ENCODE results near the gene STAT4.

- PRO-cap: no peak
Observed at GRCh38 chr2:189569234-189570081, 11.1 kb downstream of the SLC40A1 start.

- PRO-cap: bidirectional peak, plus-strand start at chr2:190183800, minus-strand start at chr2:190183682
Observed at GRCh38 chr2:190183231-190183968, 2.7 kb downstream of the C2orf88 start.

- PRO-cap: unidirectional peak, minus-strand start at chr2:190185305
Observed at GRCh38 chr2:190185208-190185866, 4.7 kb downstream of the C2orf88 start.

DNA sequence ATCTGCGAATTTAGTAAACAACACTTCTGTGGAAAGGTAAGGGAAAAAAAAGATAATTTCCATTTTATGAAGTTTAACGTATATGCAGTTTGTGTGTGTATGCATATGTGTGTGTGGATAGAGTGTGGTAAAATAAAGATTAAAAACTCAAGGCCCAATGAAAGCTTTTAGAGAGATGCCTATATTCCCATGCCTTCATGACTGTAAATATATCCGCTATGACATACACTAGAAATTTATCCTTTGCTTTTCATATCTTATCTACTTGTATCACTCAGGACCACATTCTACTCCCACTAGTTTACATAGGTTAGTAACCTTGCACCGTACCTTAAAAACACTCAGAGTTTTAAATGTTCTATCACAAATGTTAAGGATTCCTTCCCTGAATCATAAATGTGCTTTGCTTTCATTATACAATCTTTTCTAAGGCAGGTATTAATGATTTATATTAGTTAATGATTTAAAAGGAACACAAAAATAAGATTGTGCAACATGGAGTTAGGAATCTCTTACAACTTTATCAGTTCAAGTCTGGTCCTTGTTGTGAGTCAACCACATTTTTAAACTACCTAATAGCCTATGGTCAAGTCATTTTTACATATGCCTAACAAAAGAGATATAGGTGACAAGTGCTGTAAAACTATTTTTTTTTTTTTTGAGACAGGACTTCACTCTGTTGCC lies 8.4 kb upstream of the INPP1 start:
- PRO-cap: no peak

- PRO-cap: no peak
Observed at GRCh38 chr2:190469191-190469584, 61.0 kb downstream of the MFSD6 start.

DNA sequence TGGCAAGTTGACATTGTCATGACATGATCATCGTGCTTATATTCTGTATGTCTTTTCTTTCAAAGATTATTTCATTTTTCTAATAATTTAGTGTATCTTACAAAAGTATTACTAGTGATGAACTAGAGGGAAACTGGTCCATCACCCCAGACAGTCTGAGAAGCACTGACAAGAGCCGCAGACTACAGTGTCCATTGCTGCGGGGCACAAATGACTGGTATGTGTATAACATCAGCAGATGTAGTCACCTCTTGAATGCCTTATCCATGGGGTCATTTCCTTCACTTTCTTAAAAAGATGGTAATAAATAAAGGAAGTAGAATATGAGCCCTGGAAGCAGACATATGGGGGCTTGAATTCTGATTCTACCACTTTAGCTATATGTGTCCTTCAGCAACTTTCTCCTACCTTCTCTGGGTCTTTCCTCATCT lies 29.6 kb downstream of the NEMP2 start:
- PRO-cap: no peak

DNA sequence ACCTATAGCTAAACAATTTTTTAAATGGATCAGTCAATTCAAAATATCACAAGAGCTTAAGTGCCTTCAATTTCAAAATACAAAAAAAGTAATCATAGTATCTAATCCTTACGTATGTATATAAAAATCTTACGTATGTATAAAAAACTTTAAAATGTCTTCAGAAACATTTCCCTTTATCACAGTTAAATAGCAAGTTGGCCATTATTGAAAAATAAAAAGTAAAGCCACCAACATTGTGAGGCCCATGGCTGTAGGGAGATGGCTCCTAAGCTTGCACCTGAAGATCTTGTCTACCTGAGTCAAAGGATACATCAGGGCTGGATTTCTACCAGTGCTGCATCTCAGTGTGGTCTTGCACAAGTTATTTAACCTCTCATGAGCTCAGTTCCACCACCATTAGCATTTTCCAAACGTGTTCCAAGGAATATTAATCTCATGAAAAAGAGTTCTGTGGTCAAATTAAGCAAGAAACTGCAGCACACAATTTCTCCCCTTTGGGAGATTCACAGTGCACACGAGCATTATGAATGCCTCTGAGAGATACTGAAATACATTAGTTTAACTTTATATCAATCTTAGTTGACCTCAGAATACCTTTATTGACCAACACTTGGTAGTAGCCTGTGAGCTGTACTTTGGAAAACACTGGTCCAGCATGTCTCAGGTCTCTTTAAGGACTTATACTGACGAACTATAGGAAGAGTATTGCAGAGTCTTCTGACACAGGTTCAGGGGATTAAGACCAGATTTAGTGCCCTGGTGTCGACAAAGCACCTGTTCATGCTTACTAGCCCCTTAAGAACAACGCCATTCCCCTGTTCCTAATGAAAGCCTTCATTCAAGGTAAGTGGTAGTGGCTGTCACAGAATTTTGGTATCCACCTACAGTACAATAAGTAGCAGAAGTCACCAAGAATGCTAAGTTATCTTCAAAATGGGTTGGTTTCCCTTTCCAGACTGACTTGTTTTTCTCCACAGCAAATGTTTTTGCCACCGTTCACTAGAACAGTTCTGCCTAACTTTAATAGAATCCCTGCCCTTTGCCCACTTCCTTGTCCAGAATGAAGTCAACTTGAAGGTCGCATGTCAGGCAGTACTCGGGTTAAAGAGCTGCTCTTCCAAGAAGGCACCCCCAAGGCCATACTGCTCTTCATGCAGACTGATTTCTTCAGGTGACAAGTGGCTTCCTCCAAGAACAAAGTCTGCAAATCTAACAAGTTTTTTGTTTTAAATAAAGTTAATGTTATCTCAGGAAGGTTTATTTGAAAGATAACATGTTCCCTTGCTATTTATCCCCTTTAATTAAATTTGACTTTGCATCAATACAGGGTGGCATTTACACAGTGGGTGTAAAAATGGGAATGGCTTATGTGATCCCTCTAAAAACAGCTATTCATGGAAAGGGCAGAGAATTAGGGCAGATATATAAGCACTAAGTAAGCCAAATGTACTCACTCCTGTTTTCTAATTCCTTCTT lies 25.9 kb downstream of the NEMP2 start:
- PRO-cap: no peak

DNA sequence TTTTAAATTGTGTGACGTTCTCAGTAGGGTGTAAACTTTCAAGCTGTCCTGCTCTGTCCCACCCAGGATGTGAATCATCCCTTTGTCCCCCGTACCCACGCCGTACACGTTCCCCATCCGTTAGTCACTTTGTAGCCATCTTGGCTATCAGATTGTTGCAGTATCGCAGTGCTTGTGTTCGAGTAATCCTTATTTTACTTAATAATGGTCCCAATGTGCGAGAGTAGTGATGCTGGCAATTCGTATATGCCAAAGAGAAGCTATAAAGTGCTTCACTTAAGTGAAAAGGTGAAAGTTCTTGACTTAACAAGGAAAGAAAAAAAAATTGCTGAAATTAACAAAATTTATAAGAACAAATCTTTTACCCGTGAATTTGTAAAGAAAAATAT lies 40.9 kb upstream of the NAB1 start:
- PRO-cap: no peak

DNA sequence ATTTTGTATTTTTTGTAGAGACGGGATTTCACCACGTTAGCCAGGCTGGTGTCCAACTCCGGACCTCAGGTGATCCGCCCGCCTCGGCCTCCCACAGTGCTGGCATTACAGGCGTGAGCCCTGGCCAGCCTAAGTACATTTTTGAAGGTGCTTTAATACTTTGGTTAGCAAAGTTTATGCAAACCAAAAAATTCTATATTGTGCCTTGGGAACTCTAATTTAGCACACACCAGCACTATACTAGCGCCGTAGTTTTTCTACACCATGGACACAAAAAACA lies 1.1 kb upstream of the NAB1 start:
- PRO-cap: no peak

- PRO-cap: no peak
Observed at GRCh38 chr2:190723815-190724094, 74.9 kb downstream of the NAB1 start.

DNA sequence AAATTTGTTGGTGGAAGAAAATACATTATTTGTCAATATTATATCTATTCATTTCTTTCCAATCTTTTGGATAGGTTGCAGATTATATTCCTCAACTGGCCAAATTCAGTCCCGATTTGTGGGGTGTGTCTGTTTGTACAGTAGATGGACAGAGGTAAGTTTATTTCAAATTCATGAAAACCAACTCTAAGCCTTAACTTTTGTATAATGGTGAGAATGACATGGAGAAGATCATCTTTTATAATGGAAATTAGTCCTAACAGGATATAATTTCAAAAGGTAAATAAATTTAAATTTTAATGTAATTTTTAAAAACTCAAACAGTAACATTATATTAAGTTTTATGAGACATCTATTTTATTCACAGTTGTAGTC lies 21.2 kb downstream of the GLS start:
- PRO-cap: no peak

DNA sequence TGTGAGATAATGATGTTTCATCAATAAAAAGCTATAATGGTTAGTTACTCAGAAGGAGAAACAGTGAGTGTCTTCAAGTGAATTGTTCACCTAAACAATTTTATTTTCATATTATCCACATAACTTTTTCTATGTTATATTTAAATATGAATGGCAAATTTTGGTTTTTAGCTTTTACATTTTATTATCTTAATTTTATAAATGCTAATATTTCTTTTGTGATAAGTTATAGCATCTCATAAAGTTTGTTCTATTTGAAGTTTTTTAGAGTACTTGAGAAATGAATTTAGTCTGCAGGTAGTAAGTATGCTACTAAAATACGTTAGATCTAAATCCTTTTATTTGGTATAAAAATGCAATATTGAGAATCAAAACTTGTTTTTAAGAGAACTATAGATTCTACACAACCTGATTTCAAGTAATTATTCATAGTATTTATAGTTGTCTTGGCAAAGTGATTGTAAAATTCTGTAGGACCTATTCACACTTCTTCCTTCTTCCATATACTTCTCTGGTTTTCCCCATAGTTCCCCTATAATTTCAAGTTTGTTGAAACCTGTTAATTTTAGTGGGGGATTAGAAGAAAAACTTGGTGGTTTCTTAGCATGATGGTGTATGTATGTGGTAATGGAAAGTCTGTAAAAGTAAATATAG lies 53.1 kb downstream of the GLS start:
- PRO-cap: no peak

- PRO-cap: no peak
Observed at GRCh38 chr2:190964729-190965372, 49.1 kb downstream of the STAT1 start.

DNA sequence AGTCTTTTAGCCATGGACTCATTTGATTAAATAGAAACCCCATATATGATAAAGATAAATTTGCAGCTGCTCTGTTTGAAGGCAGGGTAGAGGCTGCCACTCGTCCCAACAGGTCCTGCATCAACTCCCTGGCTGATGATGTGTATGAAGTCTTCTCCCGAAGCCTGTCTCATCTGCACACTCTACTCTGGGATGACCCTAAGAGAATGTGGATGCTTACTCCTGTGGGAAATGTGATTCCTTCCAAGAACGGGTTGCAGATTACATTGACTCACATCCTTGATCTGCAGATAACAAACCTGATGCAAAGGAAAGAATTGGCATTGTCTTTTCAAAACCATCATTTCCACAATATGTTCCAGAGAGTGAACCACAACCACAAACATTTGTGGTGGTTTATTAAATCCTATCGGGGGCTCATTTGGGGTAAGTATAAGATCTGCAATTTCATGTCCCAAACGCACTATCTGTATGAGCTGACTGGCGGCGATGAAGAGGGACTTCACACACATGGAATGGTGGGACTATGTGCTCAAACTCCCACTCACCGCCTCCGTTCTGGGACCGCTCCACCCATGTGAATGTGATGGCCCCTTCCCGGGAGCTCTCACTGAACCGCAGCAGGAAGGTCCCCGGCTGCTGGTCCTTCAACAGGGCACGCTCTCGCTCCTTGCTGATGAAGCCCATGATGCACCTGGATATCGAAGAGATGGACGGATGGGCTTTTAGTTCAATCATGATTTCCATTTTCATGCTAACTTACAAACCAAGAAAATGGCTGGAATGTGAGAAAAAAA lies 35.5 kb downstream of the STAT1 start:
- PRO-cap: no peak

- PRO-cap: no peak
Observed at GRCh38 chr2:191025229-191025639, 11.3 kb upstream of the STAT1 start.

DNA sequence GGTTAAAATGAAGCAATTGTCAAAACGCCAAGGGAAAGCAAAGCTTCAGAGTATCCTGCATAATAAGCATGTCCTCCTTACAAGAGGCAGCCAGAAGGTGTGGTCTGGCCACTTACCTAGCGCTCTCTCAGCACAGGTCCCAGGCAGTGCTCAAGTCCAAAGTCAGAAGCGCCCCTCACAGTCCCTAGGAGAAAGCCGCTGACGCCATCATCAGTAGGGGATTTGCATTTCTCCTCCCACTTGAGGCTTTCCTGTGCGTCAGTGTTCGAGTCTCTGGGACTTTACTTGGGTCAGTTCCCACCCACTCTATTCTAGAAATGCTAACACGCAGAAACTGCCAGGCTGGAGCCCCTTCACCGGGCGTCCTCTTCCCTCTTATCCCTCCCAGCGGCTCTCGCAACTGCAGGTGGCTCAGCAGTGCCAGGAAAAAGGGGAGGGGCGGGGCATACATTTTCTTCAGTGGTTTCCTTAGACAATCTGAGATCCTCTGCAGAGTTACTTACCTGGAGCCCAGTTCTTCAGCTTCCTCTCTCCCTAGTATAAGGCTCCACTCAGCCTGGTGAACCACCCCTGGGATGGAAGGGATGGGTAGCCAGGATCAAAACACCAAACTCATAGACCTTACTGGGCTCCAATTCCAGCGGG lies at the start of gene STAT4:
STAT4 (minus strand) TSS at position 164 of the 645 bp plus-strand sequence.
- PRO-cap: bidirectional peak, plus-strand start at position 293 of the sequence, minus-strand start at position 129 of the sequence

GRCh38 chr2:191177668-191179156 lies 27.4 kb upstream of the STAT4 start:
- PRO-cap: no peak

DNA sequence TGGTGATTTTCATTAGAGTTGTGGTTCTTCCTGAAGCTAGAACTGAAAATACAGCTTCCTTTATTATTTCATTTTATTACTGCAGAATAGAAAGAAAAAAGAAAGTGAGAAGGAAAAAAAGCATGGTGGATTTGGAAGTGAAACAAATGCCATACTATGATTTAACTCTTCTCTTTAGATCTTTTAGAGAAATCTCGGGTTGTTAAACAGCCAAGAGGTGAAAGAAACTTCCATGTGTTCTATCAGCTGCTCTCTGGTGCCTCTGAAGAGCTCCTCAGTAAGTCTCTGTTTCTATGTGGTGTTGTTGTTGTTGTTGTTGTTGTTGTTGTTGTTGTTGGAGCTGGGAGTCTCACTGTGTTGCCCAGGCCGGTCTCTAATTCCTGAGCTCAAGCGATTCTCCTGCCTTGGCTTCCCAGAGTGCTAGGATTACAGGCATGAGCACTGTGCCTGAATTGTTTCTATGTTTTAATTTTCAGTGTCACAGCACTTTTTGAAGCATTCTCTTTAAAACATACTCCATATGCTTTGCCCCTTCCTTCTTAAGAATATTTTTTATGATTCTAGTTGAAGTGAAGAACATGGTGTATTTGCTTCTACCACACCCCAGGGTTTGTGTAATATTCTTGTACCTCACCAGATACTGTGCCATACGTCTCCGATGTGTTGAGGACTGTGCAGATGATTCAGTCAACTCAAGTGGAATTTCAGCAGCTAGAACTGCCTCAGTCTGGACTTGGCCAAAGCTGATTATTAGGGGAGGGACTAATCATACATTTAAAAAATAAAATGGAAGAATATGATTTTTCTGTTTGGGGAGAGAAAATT lies 115.5 kb downstream of the MYO1B start:
- PRO-cap: no peak

- PRO-cap: no peak
Observed at GRCh38 chr2:191693566-191694316, 15.8 kb downstream of the NABP1 start.

- PRO-cap: no peak
Observed at GRCh38 chr2:191702978-191703737, 25.2 kb downstream of the NABP1 start.

Measured in fallopian tube (tissue), 1 donor.